ENCODE measurements around the gene RFWD3.

DNA sequence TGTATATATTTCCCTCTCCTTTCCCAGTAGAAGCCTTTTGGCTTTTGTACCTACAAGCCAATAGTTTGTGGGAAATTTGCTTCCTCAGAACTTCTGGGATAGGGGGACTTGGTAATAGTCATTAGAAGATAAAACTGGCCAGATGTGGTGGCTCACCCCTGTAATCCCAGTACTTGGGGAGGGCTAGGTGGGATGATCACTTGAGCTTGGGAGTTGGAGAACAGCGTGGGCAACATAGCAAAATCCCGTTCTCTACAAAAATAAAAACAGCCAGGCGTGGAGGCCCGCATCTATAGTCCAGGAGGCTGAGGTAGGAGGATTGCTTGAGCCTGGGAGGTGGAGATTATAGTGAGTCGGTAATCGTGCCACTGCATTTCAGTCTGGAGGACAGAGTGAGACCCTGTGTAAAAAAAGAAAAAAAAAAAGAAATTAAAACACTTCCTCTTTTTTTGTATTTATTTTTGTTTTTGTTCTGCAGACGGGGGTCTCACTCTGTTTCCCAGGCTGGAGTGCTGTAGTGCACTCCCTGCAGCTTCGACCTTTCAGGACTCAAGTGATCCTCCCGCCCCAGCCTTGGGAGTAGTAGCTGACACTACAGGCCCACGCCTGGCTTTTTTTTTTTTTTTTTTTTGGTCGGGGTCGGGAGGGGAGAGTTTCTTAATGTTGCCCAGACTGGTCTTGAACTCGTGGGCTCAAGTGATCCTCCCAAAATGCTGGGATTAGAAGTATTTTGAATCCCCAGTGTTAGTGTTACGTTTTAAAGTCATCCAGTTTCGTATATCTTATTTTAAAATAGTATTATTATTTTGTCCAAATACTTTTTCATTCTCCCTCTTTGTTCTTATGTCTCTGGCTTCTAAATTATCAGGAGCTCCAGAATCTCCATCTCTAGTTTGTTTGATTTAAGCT is 1.5 kb downstream of the IST1 start:
- PRO-cap, result unidirectional peak, minus-strand start at position 555 of the sequence

DNA sequence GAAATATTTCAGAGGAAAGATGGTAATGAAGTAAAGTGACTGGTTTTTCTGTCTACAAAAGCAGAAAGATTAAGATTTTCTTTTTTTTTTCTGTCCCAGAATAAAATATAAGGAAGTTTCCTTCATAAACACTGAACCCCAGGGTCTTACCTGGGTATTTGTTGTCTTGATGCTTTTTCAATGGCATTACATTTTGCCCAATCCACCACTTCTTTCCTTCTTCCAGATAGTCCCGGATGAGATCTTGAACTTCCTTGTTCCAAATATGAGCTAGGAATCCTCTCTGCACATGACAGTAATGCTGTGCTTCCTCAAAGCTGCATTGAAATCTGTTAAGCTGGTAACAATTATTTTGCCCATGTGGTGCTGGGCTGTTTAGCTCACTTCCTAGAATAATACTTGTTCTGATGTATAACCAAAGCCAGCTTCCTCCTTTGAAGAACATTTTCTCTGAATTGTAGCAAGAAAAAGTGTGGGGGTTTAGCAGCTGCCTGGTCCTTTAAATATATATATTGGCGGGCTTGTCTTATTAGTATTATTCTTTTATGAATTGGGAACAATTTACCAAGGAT is 582 bp downstream of the PKD1L3 start:
- PRO-cap, result no peak

- PRO-cap, result no peak
These were observed 7.7 kb downstream of the DHODH start for GRCh38 chr16:72016190-72016794.

DNA sequence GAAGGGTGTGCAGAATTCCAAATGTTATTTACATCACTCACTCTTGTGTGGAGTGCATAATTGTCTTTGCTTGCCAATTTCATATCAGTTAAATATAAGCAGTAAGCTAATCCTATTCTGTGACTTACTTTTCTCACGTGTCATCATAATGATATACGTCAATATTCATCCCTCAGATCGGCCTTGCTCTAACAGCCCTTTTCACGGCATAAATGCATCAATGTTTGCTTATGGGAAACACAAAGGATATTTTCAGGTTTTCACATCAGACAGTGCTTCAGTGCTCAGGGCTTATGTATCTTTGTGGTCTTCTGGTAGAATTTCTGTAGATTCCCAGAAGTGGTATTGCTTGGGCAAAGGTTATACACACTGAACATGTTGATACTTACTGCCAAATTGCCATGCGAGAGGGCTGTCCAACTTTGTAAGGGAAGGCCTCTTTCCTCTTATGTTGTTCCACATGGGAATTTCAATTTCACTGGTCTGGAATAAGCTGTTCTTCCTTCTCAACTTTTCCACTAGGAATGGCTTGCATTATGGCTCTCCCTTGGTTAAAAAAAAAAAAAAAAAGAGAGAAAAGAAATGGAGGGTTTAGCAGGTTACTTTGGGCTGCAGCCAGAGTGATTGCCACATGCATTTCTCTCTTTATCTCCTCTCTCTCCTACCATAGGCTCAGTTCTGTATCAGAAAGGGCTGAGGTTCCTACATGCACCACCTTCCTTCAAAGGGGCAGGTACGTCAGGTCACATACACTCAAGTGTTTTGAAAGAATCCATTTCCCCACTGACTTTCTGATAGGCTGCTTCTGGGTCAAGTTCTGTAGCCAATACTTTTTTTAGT is 19.2 kb downstream of the DHODH start:
- PRO-cap, result no peak

DNA sequence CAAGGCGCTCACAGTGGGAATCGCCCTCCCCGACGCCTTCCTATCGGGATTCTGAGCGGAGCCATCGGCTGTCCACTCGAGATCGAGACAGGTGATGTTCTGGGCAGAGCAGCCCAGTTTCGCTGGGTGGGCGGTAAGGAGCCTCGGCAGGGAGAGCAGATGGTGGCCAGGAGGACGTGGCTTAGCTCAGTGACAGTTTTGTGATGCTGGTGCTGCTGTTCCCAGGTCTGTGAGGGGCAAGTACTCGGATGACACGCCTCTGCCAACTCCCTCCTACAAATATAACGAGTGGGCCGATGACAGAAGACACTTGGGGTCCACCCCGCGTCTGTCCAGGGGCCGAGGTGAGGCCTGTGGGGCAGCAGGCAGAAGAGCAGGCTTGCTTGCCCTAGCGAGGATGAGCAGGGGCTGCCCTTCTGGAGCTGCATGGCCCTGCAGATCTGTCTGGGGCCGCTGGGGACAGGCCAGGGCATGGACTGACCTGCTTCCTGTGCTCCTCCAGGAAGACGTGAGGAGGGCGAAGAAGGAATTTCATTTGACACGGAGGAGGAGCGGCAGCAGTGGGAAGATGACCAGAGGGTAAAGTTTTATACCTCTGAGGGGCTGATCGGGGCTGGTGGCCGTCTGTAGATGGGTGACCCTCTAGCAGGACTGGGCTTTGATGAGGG is 5.2 kb downstream of the DHX38 start:
- PRO-cap, result no peak

DNA sequence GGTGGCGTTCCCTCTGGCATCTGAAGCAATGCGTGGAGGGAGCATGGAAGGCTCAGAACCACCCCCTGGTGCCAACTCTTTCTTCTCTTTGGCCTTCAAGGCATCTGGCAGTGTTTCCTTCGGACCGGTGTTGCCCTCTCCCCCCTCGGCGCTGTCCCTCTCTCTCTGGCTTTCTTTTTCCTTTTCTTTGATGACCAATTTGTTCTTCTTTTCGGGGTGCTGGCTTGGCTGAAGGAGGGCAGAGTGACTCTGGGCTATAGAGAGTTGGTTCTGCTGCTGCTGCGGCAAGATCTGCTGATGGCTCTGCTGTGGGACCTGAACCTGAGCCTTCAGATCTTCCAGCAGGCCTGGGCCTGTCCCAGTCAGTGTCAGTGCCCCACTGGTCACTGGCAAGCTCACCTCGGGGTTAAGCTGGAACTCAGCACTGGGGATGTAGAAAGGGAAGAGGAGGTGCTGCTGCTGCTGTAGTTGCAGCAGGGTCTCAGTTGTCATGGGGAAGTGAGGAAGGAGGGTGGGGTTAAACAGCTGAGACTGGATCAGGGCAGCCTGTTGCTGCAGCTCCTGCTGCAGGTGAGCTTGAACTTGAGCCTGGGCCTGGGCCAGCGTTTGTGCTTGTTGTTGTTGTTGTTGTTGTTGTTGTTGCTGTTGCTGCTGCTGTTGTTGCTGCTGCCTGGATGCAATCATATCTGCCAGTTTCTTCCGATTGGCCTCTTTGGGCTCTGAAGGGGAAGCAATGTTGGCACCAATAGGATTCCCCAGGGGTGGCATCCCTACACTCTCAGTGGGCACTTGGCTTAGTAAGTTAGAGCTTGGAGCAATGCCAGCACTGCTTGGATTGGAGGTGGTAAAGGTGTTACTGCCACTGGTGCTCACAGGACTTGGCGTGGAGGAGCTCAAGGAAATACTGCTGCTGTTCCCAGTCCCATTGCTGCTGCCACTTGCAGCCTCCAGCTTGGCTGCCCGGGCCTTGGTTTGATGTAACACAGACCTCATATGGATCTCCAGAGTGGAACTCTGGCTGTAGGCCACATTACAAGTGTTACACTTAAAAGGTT is 250.8 kb downstream of the ZFHX3 start:
- PRO-cap, result no peak

GRCh38 chr16:73035814-73037052 is 11.7 kb downstream of the ZFHX3 start:
- PRO-cap, result no peak

DNA sequence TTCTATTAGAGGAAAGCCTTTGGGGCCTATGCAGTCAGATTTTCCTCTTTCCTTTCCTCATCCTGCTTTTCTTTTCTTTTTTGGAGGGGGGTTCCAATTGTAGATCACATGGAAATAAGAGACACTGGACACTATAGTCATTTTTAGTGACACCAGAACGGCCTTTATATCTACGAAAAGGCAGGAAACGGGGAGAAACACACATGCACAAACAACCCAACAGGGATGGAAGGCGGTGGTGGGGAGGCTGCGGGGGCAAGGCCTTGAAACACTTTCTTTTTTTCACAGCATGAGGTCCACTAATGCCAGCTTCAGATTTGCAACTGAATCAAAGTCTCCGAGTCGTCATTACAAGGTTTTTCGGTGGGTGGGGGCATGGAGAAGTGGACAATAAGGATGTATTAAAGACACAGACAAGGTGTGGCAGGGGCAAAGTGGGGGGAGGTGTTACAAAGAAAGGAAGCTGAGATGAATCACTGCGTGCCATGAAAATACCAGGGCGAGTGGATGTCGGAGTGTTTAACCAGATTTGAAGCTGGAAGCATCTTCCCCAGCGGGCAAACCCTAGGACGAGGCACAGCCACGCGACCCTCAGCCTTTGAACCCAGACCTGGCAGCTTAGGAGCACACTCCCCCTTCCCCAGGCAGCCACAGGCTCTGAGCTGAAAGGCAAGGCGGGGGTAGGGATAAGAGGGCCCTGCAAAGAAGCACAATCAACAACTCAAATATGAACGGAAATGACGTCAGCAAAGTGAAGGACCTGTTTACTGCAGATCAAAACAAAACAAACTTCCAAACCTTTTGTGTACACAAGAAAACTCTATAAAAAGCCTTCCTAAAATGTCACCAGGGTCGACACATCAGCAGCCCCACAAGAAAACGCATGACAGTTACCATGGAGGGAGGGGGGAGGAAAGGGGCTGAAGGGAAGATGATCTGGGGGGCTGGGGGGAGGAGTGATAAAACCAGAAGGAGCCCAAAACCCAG is 5.5 kb upstream of the ZFHX3 start:
- PRO-cap, result bidirectional peak, plus-strand start at position 516 of the sequence, minus-strand start at position 325 of the sequence

DNA sequence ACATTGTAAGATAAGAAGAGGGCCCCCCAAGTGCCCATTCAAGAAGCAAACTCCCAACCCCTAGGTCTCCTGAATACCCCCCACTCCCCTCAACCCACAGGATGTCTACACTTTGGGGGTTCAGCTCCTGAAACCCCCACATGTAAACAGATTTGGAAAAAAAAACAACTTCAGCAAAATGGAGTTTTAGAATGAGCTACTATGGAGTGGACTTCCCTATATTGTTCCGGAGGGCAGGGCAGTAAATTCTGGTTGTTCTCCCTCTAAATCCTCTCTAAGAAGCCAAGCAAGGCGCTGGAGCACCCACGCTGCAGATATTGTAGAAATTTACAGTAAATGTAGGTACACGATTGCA is 8.4 kb upstream of the ZFHX3 start:
- PRO-cap, result no peak

- PRO-cap, result no peak
These were observed 14.6 kb upstream of the ZFHX3 start for GRCh38 chr16:73062597-73062878.

DNA sequence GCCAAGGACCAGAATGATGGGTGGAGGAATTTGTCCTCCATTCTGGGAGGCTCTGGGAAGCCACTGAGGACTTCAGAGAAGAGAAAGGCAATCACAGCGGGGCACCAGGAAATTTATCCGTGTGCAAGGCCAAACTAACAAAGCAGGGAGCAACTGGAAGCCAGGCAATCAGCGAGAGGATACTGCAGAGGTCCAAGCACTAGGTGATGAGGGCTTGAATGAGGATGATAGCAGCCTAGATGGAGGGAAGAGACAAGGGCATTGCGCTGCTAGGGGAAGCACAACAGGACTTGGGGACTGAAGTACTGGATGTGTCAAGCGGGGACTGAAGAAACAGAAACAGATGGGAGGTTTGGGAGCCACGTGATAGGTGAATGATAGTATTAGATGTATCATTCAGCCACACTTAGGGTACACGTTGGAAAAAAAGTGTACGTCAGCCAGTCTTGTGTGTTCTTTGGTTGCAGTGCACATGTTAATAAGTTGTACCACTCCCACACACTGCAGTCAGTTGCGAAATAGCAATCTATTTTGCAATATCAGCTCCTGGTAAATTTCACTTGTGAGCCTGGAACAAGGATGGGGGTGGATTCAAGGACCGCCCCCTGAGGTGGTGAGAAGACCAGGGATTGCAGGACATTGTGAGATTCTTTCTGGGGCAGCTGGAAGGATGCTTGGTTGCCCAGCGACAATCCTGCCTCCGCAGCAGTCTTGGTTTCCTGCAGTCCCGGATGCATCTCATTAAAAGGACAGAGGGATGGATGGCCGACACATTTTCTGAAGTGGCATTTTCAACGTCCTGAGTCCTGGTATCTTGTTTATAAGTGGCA is 78.4 kb upstream of the ZFHX3 start:
- PRO-cap, result no peak

- PRO-cap, result no peak
These were observed 4.8 kb upstream of the PSMD7 start for GRCh38 chr16:74291628-74292341.

DNA sequence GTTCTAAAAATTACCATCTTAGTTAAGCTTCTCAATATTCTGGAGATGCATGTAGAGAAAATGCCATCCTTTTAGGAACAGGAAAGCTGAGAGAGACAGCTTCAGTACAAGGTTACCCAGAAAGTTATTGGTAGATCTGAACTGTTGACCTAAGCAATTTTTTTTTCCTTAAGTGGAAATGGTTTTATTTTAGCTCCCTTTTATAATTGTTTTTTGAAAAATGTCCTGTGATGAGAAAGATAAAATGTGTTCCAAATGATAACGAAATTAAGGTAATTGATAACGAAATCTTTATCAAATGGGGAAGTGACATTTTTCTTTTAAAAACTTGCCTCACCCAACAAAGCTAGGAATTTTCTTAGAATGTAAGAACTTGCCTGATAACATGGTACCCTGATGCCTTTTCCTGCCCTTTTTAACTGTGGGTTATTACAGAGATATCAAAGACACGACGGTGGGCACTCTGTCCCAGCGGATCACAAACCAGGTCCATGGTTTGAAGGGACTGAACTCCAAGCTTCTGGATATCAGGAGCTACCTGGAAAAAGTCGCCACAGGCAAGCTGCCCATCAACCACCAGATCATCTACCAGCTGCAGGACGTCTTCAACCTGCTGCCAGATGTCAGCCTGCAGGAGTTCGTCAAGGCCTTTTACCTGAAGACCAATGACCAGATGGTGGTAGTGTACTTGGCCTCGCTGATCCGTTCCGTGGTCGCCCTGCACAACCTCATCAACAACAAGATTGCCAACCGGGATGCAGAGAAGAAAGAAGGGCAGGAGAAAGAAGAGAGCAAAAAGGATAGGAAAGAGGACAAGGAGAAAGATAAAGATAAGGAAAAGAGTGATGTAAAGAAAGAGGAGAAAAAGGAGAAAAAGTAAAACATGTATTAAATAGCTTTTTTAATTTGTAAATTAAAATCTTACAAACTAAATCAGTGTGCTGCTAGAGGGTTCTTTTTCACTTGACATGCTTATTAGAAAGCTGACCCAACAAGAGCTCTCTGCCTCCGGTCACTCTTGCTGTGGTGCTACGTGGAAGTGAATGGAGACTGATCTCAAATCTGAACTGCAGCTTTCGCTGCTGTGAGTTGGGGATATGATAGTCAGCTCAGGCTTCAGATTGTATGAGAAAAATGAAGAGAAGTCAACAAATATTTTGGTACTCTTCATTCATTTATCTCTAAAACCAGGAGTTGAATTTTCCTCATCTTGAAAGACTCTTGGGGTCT is 8.7 kb downstream of the PSMD7 start:
- PRO-cap, result no peak

DNA sequence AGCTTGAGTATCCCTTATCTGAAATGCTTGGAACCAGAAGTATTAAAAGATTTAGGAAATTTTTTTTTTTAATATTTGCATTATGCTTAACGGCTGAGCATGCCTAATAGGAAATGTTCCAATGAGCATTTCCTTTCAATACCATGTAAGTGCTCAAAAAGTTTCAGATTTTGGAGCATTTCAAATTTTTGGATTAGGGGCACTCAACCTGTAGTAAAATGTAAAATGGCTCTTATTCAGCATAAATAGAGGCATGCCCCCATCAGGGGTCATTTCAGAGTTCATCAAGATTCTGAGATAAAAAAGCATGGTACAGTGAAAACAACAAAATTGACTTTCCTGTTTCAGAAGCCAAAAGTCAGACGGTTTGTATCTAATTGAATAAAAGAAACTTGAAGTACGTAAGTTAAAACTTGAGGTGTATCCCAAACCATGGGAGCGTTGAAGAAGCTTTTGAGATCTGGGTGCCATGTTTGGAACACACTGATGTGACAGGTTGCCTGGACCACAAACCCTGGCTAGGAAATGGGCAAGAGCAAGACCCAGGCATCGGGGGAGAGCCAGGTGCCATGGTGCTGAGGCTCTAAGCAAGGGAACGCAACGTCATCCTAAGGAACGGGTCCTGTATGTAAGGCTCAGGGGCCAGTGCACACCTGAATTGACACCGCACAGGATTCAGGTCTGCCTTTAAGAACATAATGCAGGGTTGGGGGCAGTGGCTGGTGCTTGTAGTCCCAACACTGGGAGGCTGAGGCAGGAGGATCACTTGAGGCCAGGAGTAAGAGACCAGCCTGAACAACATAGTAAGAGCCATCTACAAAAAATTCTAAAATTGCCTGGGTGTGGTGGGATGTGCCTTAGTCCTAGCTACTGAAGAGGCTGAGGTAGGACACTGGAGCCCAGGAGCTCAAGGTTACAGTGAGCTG is 10.6 kb downstream of the PSMD7 start:
- PRO-cap, result no peak

GRCh38 chr16:74325515-74326390 is 29.1 kb downstream of the PSMD7 start:
- PRO-cap, result no peak

- PRO-cap, result unidirectional peak, minus-strand start at chr16:74407195
These were observed 14.1 kb downstream of the CLEC18B start for GRCh38 chr16:74407005-74407739.

GRCh38 chr16:74449045-74450013 is 28.1 kb upstream of the CLEC18B start:
- PRO-cap, result no peak

DNA sequence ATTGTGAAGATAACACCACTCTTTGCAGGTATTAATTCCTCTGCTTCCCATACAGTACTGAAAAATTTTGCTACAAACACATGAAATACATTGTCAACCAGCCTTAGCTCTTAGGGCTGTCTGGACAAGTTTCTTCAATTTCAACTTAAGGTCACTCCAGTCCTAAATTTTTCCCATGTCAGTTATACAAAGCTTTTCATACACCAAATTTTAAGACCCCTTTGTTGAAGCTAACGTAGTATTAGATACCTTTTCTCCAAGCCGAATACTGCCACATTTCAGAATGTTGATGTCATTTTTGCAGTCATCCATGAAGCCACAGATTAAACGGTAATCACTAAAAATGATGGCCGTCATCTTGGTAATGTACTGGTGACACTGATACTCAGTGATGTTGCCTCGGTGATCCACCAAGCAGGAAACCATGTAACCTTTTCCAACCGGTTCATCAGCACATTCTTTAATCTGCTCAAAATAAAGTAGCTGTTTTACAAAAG is 82.1 kb upstream of the CLEC18B start:
- PRO-cap, result no peak

GRCh38 chr16:74635379-74635814 is 28.5 kb upstream of the GLG1 start:
- PRO-cap, result no peak

DNA sequence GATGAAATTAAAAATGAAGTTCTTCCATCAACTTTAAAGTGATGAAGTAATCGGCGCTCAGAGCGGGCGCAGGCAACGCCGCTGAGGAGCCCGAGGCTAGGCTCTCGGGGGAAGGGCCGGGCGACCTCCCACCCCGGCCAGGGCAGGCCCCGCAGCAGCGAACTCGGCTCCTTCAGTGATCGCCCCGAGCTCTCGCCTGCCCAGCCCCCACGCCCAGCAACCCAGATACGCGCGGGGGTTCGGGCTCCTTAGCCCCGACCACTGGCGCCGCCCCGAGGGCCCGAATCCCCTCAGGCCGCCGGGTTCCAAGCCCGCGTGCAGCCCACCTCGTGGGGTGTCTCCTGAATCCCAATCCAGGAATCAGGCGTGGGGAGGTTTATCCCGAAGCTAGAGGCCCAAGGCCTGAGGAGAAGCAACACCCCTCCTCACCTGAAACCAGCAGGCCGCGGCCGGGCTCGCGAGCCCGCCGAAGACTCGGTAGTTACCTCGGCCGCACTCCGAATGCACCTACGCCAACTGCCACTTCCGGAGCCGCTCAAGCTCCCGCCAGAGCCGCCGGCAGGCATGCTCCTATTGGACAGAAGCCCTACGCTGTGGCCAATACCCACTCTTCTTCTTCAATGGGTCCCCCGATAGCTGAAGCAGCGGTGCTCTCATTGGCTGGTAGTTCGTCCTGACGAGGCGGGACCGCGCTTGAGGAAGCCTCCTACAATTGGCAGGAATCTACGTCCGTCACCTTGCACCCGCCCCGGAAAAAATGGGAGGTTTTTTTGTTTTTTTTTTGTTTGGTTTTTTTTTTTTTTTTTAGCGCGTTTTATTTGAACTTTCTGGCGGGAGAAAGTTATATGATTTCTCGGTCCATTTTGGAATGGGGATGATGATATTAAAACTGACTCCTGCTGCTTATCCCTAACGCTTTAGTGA is at the start of gene RFWD3:
TSS of gene RFWD3 (minus strand) at position 521 of the 924 bp plus-strand sequence.
- PRO-cap, result bidirectional peak, plus-strand start at position 848 of the sequence, minus-strand start at position 503 of the sequence

Measured in Calu3 (cell line).